ENCODE measurements around a stretch of chr7.

DNA sequence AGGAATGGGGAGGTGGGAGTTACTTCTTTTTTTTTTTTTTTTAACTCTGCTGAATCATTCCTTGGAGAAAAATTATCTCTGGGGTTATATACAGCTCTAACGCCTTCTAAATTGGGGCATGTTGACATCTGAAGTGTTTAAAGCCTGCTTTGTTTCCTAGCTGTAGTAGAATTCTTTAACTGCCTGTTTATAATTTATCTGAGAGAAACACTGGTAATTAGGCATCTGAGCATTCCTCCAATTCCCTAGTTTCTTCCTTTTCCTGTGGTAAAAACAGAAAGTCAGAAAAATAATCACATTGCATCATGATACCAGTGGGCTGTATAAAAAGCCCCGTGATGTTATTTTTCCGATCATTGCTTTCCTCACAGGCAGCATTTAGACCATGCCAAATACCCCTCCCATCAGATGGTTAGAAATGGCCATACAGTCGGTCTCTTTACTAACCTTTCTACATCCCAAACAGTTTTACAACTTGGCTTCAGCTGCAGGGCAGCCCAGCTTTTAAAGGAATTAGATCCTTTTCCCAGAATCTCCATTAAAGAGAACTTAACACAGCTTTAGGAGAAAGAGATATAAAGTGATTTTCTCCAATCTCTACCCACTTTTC lies 98.7 kb upstream of the KDM7A start:
- RRBS, result no CpG with 5 or more reads among the region's 4 CpGs

GRCh38 chr7:140376324-140376736 lies 22.0 kb downstream of the SLC37A3 start:
- RRBS, result no CpG with 5 or more reads among the region's 6 CpGs

DNA sequence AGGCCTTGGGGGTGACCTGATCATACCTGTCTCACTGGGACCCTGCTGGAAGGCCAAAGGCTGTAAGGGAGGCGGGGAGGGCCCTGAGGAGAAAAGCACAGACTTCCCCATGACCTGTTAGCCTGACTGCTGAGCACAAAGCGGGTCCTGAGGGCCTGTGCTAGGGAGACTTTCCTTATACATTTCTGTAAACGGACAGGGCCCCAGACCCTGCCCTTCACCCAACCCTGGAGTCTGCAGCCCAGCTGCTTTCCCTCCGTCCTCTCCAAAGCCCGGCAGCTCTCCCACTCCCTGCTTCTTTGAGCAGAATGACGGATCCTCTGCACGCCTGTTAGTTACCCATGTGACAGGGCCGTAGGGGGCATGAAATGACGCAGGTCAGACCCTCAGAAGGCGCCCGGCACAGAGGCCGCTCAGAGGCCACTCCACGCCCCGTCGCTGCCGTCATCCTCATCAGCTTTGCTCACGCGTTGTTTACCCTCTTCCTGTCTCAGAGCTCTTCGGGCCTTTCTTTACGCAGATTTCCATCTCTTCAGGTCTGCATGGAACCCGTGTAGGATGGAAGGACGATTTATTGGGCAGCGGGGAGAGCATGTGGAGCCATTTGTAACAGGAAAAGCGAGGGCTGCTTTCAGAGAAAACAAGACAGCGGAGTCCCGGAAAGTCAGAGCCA lies 60.1 kb upstream of the MKRN1 start:
- RRBS, result no CpG with 5 or more reads among the region's 26 CpGs

DNA sequence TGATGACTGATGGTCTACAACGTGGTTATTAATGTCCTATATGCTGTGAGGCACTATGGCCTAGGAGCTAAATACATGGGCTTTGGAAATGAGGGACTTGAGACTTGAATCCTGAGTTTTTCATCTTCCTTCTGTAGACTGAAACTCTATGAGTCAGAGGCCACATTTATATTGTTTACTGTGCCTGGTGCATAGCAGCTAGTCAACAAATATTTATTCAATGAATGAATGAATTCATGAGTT lies 36.0 kb downstream of the DENND2A start:
- RRBS, result no CpG with 5 or more reads among the region's 1 CpG

DNA sequence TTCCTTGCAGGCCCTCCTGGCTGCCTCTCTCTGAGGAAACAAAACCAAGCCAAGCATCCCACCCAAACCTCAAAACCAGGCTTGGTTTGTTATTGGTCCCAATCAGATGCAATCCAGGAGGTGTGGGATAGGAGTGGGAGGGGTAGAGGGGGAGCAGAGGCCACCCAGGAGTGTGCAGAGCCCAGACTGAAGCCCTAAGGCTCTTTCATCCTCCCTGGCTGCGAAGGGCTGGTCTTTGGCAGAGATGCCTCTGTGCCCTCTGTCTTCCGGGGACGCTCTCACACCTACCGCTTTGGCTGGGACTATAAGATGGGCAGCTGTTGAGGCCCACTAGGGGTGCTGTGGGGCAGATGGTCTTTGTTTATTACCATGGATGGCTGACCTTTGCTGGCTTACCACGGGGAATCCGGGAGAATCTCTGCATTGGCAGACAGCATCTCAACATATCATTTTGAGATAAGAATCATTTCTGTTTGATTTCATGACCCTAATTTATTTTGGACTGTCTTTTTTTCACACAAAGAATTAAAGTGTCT lies 6.4 kb upstream of the DENND2A start:
- RRBS, result no CpG with 5 or more reads among the region's 6 CpGs

- RRBS, result 64% methylated on average over 5 of the region's 18 CpGs
Observed at GRCh38 chr7:140671854-140672536, 750 bp upstream of the ADCK2 start.

GRCh38 chr7:140675214-140675861 lies 2.6 kb downstream of the ADCK2 start:
- RRBS, result no CpG with 5 or more reads among the region's 4 CpGs

DNA sequence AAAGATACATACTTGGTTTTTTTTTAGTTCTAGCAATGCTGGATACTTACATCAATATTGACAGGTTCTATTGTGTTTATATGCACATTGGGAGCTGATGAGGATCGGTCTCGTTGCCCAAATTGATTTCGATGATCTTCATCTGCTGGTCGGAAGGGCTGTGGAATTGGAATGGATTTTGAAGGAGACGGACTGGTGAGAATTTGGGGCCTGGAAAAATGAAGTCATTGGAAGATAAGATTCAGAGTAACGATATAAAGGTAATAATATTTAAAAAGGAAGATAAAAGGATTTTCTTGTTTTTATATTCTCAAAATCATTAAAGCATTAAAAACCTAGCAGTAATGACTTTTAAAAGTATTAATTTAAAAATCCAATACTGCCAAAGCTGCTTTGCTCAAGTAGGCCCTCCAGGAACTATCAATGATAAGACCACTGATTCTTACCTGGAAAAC lies 97.8 kb downstream of the NDUFB2 start:
- RRBS, result no CpG with 5 or more reads among the region's 6 CpGs

GRCh38 chr7:140886401-140886850 lies 38.3 kb downstream of the BRAF start:
- RRBS, result no CpG with 5 or more reads among the region's 1 CpG

- RRBS, result no CpG with 5 or more reads among the region's 11 CpGs
Observed at GRCh38 chr7:140923412-140924018, 1.2 kb downstream of the BRAF start.

GRCh38 chr7:141067803-141068332 lies 6.0 kb upstream of the TMEM178B start:
- RRBS, result no CpG with 5 or more reads among the region's 20 CpGs

- RRBS, result 2% methylated on average over 23 of the region's 56 CpGs
Observed at GRCh38 chr7:141701446-141702014, 436 bp downstream of the DENND11 start.

DNA sequence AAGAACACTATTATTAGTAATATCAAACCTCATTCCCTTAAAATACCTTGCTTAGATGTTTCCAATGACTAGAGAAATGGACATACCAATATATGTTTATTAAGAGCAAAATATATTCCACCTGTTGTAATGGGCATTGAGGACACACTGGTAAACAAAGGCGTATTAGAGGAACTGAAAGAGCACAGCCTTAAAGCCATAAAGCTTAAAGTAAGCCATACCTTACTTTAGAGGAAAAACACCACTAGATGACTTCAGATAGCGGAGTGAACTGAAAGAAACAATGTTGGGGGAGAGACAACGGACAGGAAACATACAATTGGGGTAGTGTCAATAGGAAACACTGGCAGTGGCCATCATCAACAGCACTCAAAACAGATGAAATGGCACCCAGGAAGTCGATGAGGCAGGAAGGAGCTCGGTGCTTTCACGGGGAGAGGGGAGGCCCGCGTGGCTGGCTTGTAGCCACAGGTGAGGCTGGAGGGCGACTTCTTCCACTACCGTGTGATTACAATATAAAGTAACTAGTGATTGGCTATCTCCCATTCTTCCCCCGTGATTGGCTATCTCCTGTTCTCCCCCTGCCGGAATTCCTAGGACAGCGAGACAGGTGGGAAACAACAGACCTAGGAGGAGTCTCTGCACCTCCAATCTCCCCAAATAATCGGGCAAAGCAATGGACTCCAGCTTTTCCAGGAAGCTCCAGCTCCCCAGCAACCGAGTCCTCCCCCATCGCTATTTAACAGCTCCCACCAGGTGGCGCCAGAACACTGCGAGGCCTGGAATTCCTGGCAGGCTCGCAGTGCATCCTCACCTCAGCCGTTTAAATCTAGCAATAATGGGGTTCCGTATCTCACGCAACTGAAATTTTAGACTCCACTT lies 2.3 kb upstream of the TAS2R38 start:
- RRBS, result no CpG with 5 or more reads among the region's 22 CpGs

- RRBS, result no CpG with 5 or more reads among the region's 4 CpGs
Observed at GRCh38 chr7:142300632-142301236, 42.9 kb upstream of the PRSS58 start.

DNA sequence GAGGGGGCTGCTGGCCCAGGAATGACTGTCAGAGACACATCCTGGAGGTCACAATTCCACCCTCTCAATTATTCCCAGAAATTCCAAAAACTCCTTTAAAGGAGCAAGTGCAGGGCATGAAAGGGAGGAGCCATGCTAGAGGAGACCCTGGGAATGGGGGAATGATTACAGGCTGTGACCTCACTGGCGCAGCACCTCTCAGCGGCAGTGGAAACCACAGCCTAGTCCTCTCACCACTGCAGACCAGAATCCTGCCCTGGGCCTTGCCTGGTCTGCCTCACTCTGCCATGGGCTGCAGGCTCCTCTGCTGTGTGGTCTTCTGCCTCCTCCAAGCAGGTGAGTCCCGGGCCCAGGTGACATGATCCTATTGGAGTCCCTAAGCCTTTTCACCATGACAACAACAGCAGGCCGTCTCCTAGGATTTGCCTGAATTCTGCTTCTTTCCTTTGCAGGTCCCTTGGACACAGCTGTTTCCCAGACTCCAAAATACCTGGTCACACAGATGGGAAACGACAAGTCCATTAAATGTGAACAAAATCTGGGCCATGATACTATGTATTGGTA lies 50.5 kb upstream of the PRSS58 start:
- RRBS, result no CpG with 5 or more reads among the region's 5 CpGs

GRCh38 chr7:142535202-142535918 lies 213.9 kb upstream of the PRSS1 start:
- RRBS, result no CpG with 5 or more reads among the region's 8 CpGs

GRCh38 chr7:142560183-142560564 lies 189.1 kb upstream of the PRSS1 start:
- RRBS, result no CpG with 5 or more reads among the region's 2 CpGs

GRCh38 chr7:142618612-142619095 lies 130.6 kb upstream of the PRSS1 start:
- RRBS, result no CpG with 5 or more reads among the region's 5 CpGs

DNA sequence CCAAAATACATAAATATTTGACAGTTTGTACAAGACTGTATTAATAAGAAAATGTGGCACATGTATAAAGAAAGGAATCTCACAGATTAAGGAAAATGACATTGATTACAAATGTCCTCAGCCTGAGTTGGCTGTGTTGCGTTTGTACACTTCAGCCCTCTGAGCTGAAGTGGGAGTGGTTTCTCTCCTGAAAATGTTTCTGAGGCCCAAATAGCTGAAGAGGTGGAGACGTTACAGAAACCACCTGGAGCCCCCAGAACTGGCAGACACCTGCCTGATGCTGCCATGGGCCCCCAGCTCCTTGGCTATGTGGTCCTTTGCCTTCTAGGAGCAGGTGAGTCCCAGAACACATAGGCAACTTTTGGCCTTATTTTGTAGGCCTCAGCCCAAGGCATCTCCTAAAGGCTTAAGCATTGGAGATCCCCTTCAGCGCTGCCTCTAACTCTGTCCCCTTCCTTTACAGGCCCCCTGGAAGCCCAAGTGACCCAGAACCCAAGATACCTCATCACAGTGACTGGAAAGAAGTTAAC lies 34.1 kb upstream of the PRSS1 start:
- RRBS, result no CpG with 5 or more reads among the region's 3 CpGs

DNA sequence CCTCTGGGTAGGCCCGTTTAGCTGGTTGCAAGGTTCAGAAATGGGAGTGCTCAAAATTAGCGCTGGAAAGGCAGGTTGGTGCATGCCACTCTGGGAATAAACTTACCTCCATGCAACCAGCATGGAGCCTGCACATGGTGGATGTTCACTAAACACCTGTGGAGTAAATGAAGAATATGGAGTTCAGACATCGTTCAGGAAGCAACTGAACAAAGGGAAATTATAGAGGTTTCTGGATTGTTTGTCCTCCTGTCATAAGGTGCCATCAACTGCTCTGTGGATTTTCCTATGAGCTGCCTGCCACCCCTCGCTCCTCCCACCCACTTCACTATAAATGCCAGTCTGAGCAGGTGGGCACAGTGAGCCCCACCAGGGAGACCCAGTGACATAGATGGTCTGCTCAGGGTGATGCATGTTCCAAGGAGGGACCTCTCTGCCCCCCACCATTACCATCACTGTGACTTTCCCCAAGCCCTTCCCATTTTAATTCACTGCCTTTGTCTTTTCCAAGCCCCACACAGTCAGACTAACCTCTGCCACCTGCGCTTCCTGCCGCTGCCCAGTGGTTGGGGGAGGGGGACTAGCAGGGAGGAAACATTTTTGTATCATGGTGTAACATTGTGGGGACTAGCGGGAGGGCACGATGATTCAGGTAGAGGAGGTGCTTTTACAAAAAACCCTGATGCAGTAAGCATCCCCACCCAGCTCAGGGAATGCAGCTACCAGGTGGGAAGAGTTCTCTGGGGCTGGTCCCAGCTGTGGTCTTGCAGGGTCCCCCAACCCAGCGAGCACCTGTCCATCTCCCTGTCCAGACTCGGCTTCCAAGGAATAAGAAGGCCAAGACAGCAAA lies 24.5 kb downstream of the PRSS2 start:
- RRBS, result no CpG with 5 or more reads among the region's 10 CpGs